Epithelial cell of esophagus (primary cell): ENCODE data around the genes HOXB13, ZNF652 and PHB1.

DNA sequence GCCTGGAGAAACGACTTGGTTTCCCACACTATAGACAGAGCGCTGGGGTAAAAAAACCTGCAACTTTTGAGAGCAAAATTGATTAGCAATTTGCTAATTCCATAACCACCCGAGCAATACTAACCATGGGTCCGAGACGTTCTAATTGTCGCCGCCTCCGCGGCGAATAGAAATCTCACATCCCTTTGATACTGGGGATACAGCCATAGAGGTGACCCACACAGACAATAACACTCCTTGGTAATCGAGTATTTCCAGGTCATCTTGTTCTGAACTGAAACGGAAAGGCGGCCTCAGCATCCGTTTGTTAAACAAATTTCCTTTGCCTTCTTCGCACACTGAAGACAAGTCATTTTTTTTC, 1.0 kb upstream of the HOXB4 start:
- RRBS = no CpG with 5 or more reads among the region's 15 CpGs

GRCh38 chr17:48579757-48580867, 2.0 kb upstream of the HOXB4 start:
- RRBS = no CpG with 5 or more reads among the region's 35 CpGs

GRCh38 chr17:48626409-48627068, 381 bp upstream of the HOXB9 start:
- RRBS = no CpG with 5 or more reads among the region's 35 CpGs

- RRBS = no CpG with 5 or more reads among the region's 5 CpGs
Observed at GRCh38 chr17:48720527-48721475, 1.5 kb downstream of the PRAC1 start.

- RRBS = 4% methylated on average over 19 of the region's 38 CpGs
Observed at GRCh38 chr17:48728584-48729342, at the start of gene HOXB13. Gene HOXB13 (minus strand): TSS chr17:48728750.

GRCh38 chr17:48790379-48790900, 26.6 kb downstream of the TTLL6 start:
- RRBS = no CpG with 5 or more reads among the region's 3 CpGs

- RRBS = no CpG with 5 or more reads among the region's 16 CpGs
Observed at GRCh38 chr17:49208851-49209880, 1.2 kb downstream of the GNGT2 start.

GRCh38 chr17:49218758-49219974, 8.7 kb downstream of the ABI3 start:
- RRBS = 25% methylated on average over 8 of the region's 46 CpGs

- RRBS = 86% methylated on average over 2 of the region's 11 CpGs
Observed at GRCh38 chr17:49222177-49223064, 8.2 kb downstream of the PHOSPHO1 start.

DNA sequence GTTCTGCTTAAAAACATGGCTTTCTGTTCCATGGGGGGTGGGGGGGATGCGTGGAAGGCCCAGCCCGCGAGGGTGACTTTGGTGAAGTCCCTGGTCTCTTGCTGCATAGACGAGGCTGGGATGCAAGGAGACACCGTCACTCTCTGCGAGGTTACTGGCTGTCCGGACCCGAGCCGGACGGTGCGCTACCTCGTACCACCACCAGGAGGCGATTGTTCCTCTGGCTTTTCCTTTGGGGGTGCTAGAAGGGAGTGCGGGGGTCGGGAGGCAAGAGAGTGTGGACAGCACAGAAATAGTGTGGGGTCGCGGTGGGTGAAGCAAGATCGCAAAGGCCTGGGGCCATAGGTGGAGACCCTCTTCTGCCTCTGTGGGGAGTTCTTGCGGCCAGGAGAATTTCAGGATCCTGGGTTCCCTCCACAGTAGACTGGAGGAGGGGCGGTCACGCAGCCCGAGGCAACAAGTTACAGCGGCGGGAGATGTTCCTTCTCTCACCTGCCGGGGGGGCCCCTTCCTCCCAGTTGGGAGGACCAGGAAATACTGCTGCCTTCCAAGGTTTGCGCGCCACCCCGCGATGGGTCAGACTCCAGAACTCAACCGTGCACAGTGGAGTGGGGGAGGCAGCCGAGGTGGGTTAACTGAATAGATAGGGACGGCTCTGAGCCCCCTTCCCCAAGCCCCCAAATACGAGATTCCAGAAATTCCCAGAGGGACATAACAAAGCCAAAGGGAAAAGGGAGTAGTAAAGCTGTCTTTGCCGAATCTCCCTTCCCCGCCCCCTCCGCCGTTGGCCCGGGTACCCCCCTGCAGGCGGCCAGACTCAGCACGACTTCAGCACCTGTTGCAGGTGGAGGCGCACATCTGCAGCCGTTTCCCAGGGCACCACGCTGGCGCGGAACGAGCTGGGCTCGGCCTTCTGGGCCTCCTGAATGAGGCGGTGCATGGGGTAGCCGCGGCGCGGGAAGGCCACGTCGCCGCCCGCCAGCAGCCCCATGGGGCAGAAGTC, 6.9 kb downstream of the PHOSPHO1 start:
- RRBS = no CpG with 5 or more reads among the region's 56 CpGs

DNA sequence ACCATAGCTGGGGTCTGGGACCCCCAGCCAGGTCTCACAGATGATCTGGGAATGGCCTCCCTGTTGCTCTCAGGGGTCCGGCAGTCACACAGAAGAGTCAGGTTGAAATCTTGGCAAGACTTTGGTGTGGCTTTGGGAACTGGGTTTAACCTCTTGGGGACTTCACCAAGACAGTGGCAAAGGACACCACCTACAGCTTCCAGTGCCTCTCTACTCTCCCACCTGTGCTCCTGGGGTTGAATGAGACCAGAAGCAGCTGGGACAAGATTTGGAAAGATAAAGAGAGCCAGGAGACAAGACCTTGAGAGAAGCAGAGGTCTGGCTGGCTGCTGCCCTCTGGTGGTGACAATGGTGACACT, 3.3 kb downstream of the PHOSPHO1 start:
- RRBS = no CpG with 5 or more reads among the region's 1 CpG

GRCh38 chr17:49338697-49339245, 23.3 kb downstream of the ZNF652 start:
- RRBS = no CpG with 5 or more reads among the region's 3 CpGs

DNA sequence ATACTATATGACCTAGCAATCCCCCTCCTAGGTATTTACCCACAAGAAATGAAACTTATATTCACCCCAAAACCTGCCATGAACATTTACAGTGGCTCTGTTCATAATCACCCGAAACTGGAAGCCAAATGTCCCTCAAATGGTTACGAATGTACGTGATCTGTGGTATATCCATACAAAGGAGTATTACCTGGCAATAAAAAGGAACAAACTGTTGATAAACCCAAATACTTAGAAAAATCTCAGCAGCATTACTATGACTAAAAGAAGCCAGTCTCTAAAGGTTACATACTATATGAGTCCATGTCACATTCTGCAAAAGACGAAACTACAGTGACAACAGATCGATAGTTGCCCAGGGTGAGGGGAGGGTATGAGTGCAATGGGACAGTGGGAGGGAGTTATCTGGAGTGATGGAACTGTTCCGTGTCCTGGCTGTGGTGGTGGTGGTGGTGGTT, 9.4 kb downstream of the ZNF652 start:
- RRBS = no CpG with 5 or more reads among the region's 6 CpGs

GRCh38 chr17:49358471-49359225, 3.4 kb downstream of the ZNF652 start:
- RRBS = no CpG with 5 or more reads among the region's 5 CpGs

DNA sequence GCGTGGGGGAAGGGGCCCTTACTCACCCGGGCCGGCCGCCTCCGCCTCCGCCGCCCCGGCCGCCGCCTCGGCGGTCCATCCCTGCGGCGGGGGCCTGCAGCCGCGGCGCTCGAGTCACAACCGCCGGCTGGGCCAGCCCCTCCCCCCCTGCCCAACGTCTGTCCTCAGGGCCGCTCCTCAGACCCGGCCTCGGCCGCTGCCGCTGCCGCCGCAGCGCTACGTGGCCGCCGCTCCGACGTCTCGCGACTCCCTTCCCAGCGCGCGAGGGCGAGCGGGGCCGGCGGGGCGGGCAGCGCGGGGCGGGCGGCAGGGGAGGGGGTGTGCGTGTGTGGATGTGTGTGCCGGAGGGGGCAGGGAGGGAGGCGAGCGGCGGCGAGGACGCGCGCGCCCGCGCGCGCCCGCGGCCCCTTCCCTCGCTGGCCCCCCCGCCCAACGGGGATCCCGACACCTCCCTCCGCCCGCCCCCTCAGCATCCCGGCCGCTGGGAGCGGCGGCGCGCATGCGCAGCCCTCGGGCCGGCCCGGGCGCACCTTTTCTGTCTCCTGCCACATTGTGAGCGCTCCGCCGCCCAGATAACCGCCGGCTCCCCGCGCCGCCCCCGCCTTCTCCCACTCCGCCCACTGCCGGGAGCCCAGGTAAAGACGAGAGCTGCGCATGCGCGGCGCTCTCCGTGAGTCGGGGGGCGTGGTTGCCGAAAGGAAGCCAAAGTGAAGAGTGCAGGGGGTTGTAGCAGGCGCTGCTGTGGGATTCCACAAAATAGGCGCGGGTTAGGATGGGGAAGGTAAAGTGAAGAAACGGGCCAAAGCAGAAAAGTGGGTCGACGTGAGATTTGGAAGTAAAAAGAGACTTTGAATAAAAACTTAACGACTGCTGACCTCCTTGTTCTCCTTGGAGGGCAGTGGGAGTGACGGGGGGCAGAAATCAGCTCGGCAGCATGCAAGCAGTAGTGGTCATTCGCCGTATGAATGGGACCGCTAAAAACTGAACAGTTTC, at the start of gene ZNF652:
ZNF652 (minus strand) TSS at position 368 of the 993 bp plus-strand sequence.
- RRBS = 2% methylated on average over 54 of the region's 113 CpGs

- RRBS = no CpG with 5 or more reads among the region's 7 CpGs
Observed at GRCh38 chr17:49394815-49395310, 19.8 kb downstream of the PHB1 start.

- RRBS = 3% methylated on average over 3 of the region's 45 CpGs
Observed at GRCh38 chr17:49414417-49415533, at the start of gene PHB1. Gene PHB1 (minus strand): TSS chr17:49414882.

GRCh38 chr17:49646039-49647155, 31.5 kb downstream of the SPOP start:
- RRBS = no CpG with 5 or more reads among the region's 8 CpGs

- RRBS = no CpG with 5 or more reads among the region's 8 CpGs
Observed at GRCh38 chr17:49700408-49701586, 7.0 kb downstream of the SLC35B1 start.

DNA sequence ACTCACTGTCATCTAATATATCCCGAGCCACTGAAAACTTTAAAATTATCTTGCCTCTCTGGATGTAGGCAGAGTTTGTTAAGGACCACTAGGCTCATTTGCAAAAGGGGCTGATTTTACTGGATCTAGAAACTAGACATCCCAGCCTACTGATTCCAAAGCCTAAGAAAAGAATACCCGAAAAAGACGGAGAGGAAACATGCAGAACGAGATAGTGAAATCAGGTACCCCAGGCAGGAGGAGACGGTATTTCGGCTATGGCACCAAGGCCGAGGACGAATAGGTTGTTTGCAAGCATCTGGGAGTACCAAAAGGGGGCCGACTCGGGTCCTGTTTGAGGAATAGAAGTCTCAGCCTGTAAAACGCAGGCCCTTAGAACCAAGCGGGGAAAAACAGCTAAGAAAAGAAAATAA, 643 bp downstream of the SLC35B1 start:
- RRBS = no CpG with 5 or more reads among the region's 12 CpGs